Left cardiac atrium (tissue), 1 donor: ENCODE measurements around the gene B9D2.

DNA sequence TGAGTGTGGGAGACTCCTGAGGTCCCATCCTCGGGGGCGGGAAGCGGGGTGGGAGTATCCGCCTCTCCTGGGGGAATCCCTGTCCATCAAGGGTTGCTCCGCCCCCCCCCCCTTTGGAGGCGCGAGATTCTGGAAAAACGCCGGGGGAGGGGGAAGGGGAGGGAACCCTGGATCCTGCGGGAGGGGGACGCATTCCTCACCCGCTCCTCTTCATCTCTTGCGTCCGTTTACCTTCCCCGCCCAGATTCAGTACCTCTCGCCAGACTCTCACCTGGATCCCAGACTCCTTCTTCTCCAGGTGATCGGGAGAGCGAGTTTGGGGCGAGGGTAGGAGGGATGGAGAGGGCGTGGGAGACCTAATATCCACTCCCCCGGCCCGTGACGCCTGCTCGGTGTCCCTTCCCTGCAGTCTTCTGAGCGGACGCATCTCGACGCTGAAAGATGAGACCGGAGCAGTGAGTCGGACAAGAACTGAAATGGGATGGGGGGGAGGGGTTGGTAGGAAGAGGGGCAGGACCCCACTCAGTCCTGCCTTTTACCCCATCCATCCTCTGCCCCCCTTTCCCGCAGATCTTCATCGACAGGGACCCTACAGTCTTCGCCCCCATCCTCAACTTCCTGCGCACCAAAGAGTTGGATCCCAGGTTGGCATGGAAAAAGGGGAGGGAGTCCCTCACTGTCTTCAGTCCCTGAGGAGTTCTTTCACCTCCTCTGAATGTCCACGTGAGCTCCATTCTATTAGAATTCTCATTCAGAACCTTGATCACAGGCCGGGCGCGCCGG lies 505 bp downstream of the SHKBP1 start:
- PRO-cap: no peak

- PRO-cap: no peak
Measured at GRCh38 chr19:40603023-40603389, 1.8 kb downstream of the LTBP4 start.

- PRO-cap: bidirectional peak, plus-strand start at chr19:40603679, minus-strand start at chr19:40603696; bidirectional peak, plus-strand start at chr19:40604229, minus-strand start at chr19:40604018
Measured at GRCh38 chr19:40603390-40604466, 2.6 kb downstream of the LTBP4 start.

- PRO-cap: bidirectional peak, plus-strand start at chr19:40614798, minus-strand start at chr19:40614673; unidirectional peak, minus-strand start at chr19:40615018
Measured at GRCh38 chr19:40614542-40615305, 13.6 kb downstream of the LTBP4 start.

GRCh38 chr19:40685020-40686071 lies 5.1 kb downstream of the NUMBL start:
- PRO-cap: no peak

- PRO-cap: unidirectional peak, minus-strand start at chr19:40777459; bidirectional peak, plus-strand start at chr19:40778250, minus-strand start at chr19:40777923
Measured at GRCh38 chr19:40777004-40778131, 679 bp upstream of the RAB4B start.

- PRO-cap: no peak
Measured at GRCh38 chr19:40804451-40804884, 5.5 kb downstream of the EGLN2 start.

GRCh38 chr19:40807497-40808092 lies 8.6 kb downstream of the EGLN2 start:
- PRO-cap: no peak

- PRO-cap: no peak
Measured at GRCh38 chr19:40846751-40847567, 3.3 kb downstream of the CYP2A6 start.

DNA sequence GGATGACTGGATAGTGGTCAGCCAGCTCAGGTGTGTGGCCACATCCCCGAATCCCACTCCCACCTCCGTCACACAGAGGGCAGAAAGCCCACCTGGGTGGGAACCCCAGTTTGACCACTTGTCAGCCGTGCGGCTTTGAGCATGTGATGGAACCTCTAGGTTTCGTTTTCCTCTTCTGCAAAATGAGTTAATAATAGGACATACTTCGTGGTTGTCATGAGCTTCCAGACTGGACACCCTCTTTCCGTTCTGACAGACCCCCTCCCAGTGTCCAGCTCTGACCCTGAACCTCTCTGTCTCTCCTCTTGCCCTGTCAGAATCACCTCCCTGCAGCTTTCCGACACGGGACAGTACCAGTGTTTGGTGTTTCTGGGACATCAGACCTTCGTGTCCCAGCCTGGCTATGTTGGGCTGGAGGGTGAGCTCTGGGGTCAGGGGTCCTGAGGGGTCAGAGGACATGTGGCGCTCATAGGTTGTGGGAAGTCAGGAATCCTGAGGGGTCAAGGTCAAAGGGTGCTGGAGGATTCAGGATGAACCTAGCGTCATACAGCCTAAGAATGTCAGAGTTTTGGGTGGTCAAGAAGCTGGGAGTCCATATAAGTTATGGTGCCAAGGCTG lies 1.9 kb downstream of the AXL start:
- PRO-cap: no peak

DNA sequence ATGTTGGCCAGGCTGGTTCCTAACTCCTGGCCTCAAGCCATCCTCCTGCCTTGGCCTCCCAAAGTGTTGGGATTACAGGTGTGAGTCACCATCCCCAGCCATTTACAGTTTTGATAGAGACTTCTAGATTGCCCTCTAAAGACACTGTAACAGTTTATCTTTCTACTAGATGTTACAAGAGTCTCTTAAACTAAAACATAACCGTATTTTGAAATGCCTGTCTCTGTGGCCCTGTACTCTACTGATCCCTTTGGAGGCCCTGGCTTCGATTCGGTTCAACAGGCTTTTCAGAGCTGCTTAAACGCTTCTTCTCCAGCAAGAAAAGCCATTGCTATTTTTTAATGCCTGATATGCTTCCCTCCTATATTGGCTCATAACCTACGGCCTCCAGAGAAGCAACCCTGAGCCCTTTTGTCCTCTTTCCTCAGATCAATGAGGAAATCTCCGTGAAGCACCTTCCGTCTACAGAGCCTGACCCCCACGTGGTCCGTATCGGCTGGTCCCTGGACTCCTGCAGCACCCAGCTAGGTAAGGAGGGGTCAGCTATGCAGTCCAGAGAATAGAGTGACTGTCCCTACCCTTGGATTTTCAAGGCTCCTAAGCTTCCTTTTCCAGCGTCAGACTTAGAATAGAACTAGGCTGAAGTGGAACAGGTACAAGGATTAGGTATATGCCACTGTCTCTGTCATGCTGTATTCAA lies 14.6 kb downstream of the HNRNPUL1 start:
- PRO-cap: no peak

DNA sequence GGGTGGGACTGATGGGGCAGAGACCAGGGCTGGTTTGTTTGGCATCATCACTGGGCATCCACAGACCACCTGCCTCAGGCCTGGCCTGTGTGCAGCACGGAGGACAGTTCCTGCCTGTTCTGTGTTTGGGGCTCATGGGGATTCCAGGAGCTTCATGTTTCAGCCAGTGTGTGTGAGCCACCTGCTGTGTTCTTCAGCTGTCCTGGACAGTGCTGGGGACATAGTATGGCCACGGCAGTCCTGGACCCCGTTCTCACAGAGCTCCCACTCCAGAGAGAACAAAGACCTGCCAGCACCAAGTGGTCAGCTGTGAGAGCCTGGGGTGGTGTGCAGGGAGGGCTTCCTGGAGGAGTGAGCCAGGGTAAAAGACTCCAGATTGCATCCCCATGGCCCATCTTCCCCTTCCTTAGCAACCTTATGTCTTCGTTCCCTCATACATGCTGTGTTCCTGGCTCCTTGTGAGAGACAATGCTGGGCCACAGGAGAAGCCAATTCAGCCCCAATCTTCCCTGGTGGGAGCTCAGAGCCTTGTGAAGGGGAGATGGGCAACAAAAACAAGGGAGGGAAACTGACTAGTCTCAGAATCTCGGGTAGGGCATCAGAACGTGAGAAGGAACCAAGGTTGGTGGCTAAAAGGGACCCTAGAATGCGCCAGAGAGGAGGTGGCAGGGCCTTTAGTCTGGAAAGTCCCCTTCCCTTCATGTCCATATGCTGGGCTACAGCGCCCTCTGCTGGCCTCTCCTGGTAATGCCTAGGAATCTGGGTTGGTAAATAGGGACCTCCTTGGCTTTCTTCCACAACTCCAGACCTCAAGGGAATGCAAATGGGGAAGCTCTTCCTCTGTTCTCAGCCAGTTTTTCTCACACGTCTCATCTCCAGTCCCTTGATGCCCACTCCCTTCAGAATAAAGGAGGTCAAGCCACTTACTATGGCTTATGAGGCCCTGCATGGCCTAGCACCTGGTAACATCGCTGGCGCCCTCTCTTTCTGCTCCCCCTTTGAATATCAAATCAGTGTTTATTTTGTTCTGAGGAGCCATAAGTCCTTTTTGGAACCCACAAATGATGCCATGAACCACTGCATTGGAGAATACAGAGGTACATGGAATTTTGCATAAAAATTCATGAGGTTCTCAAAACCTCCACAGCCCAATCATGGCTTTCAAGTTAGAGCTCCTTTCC lies 1.6 kb upstream of the CCDC97 start:
- PRO-cap: no peak

- PRO-cap: no peak
Measured at GRCh38 chr19:41357225-41357863, 3.6 kb upstream of the TGFB1 start.

DNA sequence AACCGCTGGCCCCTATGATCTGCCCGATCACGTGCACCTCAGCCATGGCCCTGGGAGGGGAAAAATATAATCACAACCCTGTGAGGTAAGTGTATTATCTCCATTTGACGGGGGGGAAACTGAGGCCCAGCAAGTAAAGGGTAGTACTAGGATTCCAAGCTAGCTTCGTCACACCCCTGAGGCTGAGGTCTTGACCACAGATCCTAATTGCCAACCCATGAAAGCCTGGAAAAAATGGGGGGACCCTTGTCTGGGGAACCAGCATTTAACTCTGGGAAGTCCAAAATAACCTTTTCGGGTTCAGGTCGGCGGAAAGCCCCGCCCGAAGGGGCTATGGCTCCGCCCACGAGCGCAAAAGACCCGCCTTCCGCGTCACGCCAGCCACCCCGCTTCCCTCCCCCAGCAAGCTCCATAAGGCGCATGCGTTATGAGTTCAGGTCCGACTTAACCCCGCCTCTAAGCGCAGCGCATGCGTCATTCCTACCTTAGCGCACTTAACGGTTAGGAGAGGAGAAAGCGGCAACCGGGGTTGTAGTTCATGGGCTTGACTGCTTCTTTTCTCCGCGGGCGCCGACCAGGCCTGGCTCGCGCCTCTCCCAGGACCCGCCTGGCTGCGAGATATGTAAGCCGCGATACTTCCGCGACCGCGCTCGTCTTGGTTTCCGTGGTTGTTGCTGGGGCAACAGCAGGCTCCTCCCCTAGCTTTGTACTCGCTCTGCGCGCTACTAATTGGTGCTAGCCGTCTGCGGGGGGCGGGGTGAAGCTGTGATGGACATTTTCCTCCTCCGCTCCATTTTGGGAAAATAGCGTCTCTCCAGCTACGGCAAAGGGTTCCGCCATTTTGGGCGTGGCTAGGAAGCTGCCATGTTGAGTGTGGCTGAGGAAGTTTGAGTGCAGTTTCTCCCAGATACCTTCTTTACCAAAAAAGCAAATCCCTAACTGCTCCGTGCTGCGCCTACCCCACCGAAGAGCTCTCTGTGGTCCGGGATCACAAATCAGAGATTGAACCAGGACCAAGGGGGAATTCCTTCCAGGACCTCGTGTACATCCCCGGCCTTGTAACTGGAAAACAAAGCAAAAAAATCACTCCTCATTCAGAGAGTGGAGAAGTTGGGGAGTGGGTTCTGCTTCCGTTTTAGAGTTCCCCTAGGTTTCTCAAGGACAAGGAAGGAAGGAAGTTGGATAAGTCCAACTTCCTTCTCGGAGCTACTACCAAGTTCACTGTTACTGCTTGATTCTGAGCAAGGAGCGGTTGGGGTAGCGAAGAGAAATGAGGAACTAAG lies at the start of gene B9D2:
TSS of gene B9D2 (minus strand) at position 676 of the 1,283 bp plus-strand sequence.
- PRO-cap: bidirectional peak, plus-strand start at position 493 of the sequence, minus-strand start at position 320 of the sequence; bidirectional peak, plus-strand start at position 858 of the sequence, minus-strand start at position 673 of the sequence

DNA sequence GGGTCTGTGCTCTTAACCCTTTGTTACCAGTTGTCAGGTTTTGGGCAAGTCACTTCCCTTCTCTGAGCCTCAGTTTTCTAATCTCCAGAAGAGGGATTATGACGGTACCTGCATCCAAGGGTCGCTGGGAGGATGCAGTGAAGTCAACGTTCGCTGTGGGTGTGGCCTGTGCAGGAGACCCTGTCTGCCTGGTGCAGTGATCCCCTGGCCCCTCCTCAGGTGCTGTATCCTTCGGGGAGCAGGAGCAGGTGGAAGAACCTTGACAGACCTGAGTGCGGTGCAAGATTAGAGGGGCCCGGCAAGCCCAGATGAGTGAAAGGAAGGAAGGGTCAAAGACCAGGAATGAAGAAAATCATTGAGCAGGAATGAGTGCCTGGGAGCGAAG lies 12.8 kb downstream of the B3GNT8 start:
- PRO-cap: no peak

DNA sequence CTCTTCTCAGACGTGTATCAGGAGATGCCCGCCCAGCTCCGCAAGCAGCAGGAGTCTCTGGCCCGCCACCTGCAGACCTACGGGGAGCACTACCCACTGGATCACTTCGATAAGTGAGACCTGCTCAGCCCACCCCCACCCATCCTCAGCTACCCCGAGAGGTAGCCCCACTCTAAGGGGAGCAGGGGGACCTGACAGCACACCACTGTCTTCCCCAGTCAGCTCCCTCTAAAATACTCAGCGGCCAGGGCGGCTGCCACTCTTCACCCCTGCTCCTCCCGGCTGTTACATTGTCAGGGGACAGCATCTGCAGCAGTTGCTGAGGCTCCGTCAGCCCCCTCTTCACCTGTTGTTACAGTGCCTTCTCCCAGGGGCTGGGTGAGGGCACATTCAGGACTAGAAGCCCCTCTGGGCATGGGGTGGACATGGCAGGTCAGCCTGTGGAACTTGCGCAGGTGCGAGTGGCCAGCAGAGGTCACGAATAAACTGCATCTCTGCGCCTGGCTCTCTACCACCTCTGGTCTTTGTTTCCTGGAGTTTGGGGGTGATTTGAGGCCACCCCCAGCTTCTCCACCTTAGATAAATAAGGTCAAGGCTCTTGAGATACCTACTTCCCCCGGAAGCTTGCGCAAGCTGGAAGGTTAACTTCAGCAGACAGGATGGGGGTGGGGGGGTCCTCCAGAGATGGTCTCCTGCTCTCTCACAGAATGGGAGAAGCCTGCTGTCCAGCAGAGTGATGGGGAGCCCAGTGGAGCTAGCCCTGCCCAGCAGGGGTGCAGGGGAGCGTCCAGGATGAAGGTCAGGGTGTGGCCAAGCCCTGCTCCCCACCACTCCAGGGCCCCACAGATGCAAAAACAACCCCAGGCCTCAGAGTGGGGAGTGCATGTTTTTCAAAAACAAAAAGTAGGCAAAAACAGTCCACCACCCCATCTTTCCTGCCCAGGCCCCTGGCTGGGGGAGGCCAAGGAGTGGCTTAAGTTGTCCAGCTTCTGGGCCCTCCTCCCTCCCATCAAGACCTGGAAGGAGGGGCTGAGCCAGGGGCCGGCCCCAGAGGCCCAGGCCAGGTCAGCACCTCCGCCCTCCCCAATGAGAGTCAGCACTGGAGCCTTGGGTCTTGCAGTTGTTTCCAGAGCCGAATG lies 2.3 kb downstream of the B3GNT8 start:
- PRO-cap: no peak

- PRO-cap: no peak
Measured at GRCh38 chr19:41425631-41426545, 1.3 kb downstream of the B3GNT8 start.

DNA sequence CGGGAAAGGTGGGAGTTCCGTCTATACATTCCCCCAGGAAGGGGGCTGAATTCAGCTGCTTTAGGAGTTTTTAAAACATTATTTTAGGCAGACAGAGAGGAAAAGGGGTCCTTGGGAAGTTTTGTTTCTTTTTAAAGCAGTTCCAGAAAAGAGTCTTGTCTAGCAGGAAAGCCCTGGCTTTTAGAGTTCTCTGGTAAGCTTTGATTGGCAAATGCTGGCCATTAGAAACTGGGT lies 58.8 kb downstream of the ERICH4 start:
- PRO-cap: no peak

DNA sequence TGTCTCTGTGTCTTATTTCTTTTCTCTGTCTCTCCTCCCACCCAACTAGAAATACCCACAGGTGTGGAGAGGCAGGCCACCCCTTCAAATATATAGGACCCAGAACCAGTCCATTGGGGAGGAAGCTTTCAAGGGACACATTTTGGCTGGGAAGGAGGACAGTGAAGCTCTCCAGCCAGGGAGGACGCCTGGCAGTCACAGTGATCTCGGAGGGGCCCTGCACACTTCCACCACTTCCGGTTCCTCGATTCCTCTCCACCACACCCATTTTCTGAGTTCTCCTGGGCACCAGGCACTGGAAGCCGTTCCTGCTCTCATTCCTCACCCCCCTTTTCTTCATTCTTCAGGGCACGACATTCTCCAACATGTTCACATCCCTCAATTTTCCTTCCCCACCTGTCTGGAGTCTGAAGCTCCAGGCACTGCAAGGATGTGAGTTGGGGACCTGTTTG lies 30.4 kb upstream of the CEACAM21 start:
- PRO-cap: unidirectional peak, plus-strand start at position 267 of the sequence

DNA sequence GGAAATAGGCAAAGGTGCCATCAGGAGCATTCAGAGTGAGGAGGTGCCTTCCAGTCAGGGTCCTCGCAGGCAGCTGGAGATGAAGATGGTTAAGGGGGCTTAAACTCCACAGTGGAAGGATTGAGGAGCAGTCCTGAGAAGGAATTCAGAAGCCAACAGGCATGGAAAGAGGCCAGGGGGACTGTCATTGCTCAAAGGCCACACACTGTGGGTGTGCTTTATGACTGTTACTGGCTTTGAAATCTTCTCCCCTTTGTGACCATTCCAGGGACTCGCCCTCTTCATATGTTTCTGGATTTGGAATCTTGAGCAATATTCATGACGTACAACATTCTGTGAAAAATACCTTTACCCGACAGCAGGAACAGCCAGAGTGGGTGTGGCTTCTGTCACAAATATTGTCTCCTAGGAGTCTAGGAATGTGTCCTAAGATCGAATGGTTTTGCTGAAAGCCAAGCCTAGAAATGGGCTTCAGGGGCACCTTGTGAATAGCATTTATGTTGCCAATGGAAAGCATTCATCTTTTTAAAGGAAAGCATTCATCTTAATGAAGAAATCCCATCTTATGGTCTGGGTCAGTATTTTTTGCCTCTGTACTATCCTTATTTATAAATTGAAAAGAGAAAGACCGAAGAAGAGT lies 16.5 kb downstream of the CEACAM7 start:
- PRO-cap: no peak